ENCODE results near the genes VLDLR, PLPP6 and RCL1.

DNA sequence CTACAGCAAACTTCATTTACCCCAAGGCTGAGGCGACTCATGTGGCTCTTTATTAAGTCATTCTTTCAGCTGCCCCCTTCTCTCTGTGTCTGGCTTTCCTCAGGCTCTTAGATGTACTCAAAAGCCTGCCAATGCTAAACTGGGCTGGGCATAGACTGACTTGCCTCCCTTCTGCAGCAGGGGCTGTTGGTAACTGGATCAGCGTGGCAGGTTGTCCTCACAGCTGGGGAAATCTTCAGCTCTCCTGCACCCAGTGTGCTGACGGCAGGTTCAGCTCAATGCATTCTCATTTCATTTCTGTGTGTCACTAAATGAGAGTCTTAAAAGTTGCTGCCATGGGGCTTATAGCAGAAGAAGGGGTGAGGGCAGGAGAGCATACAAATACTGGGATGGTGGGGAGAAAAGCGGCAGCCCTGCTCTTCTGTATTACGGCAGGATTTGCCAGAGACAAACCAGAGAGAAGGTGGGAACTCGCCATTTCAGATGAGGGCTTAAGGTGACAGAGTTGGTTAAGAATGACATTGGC is 219.6 kb downstream of the SMARCA2 start:
- PRO-cap: no peak
- RAMPAGE, long total RNA, 2 experiments: no peak in any of the 2 experiments

DNA sequence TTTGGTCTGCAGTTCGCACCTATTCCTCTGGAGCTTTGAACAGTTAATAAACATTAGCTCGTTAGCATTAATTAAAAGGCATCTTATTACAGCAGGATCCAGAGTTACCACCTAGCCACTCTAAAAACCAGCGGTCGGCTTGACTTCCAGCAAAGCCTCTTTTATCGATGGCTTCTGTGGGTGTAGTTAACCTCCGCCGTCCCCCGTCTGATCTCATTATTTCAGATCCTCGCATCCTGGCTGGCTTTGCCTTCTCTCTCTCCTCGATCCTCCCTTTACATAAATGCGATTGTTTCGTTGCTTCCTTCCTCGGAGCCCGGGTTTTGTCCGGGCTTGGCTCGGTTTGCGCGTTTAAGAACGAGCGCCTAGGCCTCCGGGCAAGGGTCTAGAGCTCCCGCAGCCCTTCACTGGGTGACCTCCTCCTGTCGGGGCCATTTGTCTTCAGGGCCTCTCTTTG is 225.9 kb downstream of the SMARCA2 start:
- PRO-cap: no peak
- RAMPAGE, long total RNA, 2 experiments: no peak in any of the 2 experiments

GRCh38 chr9:2570492-2571274 is 50.9 kb upstream of the VLDLR start:
- PRO-cap: no peak
- RAMPAGE, long total RNA, 2 experiments: no peak in any of the 2 experiments

GRCh38 chr9:2621039-2622327 is at the start of gene VLDLR:
TSS of gene VLDLR (plus strand) at chr9:2621787.
- PRO-cap: bidirectional peak, plus-strand start at chr9:2621575, minus-strand start at chr9:2621386; bidirectional peak, plus-strand start at chr9:2621803, minus-strand start at chr9:2621696; bidirectional peak, plus-strand start at chr9:2622127, minus-strand start at chr9:2621844
- RAMPAGE, long total RNA, 2 experiments: start-site peak on the plus strand in 1 of 2 experiments, at chr9:2622089-2622256 at its widest, 17 reads per replicate; start-site peak on the minus strand in 2 of 2 experiments, at chr9:2621399-2622410 at its widest, 5 to 11 reads per replicate

DNA sequence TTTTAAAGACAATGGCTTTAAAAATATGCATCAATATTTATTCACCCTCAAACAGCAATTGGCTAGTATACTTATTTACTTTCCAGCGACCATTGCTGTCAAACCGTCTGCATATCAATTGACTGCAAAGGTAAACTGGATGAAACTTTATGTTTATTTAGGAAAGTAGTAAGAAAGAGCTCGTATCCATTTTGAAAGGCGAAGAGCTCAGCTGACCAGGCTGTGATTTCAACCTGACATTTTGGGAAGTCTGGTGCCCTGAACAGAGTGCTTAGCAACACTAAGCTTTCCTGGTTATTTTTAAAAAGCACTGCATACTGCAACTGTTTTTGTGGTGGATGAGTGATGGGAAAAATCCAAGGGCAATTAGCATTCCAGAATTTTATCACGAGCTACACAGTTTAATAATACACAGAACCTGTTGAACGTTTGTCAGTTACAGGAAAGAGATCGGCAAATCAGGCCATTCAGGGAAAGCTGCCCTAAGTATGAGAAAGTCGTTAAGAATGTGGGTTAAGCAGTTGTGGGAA is 26.0 kb downstream of the PUM3 start:
- PRO-cap: unidirectional peak, plus-strand start at position 435 of the sequence
- RAMPAGE, long total RNA, 2 experiments: no peak in any of the 2 experiments

GRCh38 chr9:2996933-2997174 is 153.0 kb upstream of the PUM3 start:
- PRO-cap: no peak
- RAMPAGE, long total RNA, 2 experiments: no peak in any of the 2 experiments

GRCh38 chr9:3477131-3477741 is 48.6 kb downstream of the RFX3 start:
- PRO-cap: no peak
- RAMPAGE, long total RNA, 2 experiments: no peak in any of the 2 experiments

GRCh38 chr9:3526207-3527211 is 708 bp upstream of the RFX3 start:
- PRO-cap: bidirectional peak, plus-strand start at chr9:3526485, minus-strand start at chr9:3526404; bidirectional peak, plus-strand start at chr9:3527053, minus-strand start at chr9:3526911; bidirectional peak, plus-strand start at chr9:3527136, minus-strand start at chr9:3527097
- RAMPAGE, long total RNA, 2 experiments: start-site peak on the plus strand in 2 of 2 experiments, at chr9:3526452-3526535 at its widest, 20 to 55 reads per replicate

DNA sequence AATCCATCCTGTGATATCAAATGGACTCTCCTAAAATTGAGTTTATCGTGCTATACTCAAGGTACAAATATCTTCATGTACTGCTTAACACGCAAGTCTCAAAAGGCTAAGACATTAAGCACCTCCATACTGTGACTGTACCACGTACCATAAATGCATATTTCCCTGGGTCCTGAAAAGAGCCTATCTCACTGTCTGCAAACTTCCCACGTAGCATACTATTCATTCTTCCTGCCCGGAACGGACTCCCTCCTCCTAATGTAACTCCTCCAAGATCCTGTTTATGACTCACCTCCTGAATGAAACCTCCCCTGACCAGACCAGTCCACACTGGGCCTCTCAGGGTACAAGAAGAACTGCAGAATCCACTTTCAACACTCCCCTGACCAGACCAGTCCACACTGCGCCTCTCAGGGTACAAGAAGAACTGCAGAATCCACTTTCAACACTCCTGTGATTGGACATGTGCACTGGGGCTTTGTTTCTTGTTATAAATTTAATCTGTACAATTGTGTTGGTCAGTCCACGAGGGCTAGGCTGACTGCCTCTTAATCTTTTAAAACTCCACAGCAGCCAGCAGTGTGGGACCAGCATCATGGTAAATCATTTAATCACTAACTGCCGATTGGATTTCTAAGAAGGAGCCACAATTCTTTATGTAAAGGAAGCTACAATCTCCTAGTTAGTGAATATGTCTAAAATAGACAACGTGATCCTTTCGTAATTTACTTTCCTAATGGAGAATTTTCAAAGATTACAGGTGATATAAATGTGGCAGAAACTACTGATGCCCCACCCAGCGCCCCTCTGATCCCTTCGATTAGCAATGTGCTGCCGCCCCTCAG is 381.1 kb upstream of the RFX3 start:
- PRO-cap: no peak
- RAMPAGE, long total RNA, 2 experiments: no peak in any of the 2 experiments

DNA sequence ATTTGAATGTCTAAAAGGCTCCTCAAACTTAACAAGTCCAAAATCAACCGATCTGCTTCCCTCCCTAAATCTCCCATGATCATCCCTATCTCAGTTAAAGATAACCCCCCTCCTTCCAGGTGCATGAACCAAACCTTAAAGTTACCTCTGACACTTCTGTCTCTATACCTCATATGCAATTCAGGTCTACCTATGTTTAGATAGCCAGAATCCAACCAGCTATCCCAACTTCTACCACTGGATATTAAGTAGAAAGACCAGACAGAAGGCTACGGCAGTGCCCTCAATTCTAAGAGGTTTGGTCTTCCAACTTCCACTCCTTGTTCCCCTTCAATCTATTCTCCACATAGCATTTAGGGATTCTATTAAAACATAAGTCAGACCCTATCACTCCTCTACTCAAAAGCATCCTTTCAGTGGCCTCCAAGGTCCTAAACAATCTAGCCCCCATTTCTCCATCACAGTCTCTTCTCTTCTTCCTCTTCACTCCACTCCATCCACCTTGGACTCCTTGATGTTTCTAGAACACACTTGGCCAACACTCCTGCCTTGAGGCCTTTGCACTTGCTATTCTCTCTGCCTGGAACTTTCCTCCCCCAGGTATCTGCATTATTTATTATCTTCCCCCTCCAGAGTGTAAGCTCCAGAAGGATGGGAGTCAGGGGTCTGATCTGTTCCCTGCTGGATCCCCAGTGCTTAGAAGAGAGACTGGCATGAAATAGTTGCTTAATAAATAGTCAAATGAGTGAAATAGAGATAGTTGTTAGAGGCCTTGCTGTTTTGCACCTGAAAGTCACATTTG is 195.5 kb downstream of the GLIS3 start:
- PRO-cap: no peak
- RAMPAGE, long total RNA, 2 experiments: start-site peak on the minus strand in 1 of 2 experiments, centred at position 473 of the sequence, 30 reads per replicate

- PRO-cap: no peak
- RAMPAGE, long total RNA, 2 experiments: start-site peak on the minus strand in 1 of 2 experiments, at chr9:4213352-4213939 at its widest, 25 reads per replicate
Observed at GRCh38 chr9:4213202-4213948, 86.5 kb downstream of the GLIS3 start.

DNA sequence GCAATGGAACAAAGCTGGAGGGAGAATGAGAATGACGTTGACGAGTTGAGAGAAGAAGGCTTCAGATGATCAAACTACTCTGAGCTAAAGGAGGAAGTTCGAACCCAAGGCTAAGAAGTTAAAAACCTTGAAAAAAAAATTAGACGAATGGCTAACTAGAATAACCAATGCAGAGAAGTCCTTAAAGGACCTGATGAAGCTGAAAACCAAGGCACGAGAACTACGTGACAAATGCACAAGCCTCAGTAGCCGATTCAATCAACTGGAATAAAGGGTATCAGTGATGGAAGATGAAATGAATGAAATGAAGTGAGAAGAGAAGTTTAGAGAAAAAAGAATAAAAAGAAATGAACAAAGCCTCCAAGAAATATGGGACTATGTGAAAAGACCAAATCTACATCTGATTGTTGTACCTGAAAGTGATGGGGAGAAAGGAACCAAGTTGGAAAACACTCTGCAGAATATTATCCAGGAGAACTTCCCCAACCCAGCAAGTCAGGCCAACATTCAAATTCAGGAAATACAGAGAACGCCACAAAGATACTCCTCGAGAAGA is 42.0 kb downstream of the SLC1A1 start:
- PRO-cap: no peak
- RAMPAGE, long total RNA, 2 experiments: no peak in any of the 2 experiments

- PRO-cap: no peak
- RAMPAGE, long total RNA, 2 experiments: no peak in any of the 2 experiments
Observed at GRCh38 chr9:4549936-4550432, 59.7 kb downstream of the SLC1A1 start.

GRCh38 chr9:4605576-4606067 is 56.5 kb upstream of the PLPP6 start:
- PRO-cap: no peak
- RAMPAGE, long total RNA, 2 experiments: no peak in any of the 2 experiments

- PRO-cap: bidirectional peak, plus-strand start at chr9:4662297, minus-strand start at chr9:4662285; bidirectional peak, plus-strand start at chr9:4662841, minus-strand start at chr9:4662899
- RAMPAGE, long total RNA, 2 experiments: start-site peak on the plus strand in 1 of 2 experiments, at chr9:4662317-4662361 at its widest, 24 reads per replicate
Observed at GRCh38 chr9:4662074-4663103, at the start of gene PLPP6. TSS of gene PLPP6 (plus strand) at chr9:4662294.

- PRO-cap: no peak
- RAMPAGE, long total RNA, 2 experiments: no peak in any of the 2 experiments
Observed at GRCh38 chr9:4666915-4667305, 630 bp upstream of the SPATA6L start.

DNA sequence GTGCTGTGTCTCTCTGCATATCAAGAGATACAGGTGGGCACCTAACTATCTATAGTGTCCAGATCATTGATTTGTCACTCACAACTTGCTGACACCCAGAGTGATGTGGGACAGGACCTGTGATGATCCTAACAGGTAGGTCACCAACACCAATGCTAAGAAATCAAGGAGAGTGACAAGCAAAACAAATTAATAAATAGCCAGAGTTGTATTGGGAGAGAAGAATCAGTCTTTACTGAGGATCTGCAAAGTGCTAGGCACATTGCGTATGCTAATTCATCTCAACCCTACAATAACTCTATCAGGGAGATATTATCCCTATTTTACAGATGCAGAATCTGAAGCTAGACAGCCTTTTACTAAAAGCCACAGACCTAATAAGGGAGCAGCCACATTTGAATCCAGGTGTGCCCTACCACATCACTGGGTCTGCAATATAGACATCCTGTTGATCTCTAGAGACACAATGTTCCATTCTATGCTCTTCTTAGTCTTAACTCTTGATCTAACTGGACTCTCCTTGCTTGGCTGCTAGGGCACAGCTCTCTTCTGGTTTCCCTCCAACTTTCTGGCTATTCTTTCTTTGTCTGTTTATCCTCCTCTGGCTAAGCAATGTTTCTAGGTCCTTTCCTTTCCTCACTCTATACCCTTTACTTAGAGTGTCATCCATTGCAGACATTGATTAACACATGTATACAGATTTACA is 1.3 kb upstream of the SPATA6L start:
- PRO-cap: no peak
- RAMPAGE, long total RNA, 2 experiments: no peak in any of the 2 experiments

DNA sequence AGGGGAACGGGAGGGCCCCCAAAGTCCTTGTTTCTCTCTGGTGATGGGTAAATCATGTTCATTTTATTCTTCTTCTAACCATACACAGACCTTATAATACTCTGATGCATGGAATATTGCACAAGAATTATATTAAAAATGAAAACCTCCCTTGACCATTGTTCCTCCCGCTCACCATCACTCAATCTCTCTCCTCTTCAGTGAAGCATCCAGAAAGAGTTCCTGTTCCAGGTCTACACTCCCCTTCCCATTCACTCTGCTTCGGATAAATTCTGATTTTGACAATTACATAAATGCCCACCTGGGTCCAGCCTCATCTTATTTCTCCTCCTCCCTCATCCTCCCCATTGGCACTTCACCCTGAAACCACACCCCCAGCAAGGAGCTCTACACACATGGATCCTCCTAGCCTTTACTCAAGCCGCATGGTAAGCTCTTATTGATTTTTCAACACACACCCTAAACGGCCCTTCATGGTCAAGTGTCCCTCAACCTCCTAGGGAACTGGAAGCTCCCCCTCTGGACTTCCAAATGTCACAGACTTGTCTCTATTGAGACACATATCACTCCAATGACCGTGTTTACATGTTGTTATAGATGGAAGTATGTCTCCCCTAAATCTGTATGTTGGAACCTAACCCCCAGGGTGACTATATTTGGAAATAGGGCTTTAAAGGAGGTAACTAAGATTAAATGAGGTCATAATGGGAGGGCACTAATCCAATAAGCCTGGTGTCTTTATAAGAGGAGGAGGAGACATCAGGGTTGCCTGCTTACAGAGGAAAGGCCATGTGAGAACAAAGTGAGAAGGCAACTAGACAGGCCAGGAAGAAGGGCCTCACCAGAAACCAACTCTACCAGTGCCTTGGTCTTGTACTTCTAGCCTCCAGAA is 7.3 kb downstream of the AK3 start:
- PRO-cap: no peak
- RAMPAGE, long total RNA, 2 experiments: start-site peak on the minus strand in 1 of 2 experiments, centred at position 576 of the sequence, 16 reads per replicate

GRCh38 chr9:4792842-4793670 is at the start of gene RCL1:
TSS of gene RCL1 (plus strand) at chr9:4792944.
- PRO-cap: bidirectional peak, plus-strand start at chr9:4792949, minus-strand start at chr9:4792673; bidirectional peak, plus-strand start at chr9:4793405, minus-strand start at chr9:4793342
- RAMPAGE, long total RNA, 2 experiments: start-site peak on the plus strand in 2 of 2 experiments, at chr9:4792923-4792996 at its widest, 58 to 139 reads per replicate

DNA sequence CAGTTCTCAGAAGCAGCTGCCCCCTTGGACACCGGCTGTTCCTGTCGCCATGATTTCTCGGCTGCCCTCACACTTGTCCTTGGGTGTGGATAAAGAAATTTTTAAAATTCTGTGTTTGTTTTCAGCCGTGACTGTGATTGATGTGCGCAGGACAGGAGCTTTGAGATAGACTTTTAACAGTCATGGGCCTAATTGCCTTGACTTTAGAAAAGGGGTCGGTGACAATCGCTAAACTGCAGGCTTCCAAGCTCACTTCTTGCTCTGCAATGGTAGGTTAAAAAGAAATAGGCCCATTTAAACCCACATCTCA is 882 bp downstream of the RCL1 start:
- PRO-cap: no peak
- RAMPAGE, long total RNA, 2 experiments: no peak in any of the 2 experiments

Measured in body of pancreas (tissue), 2 donors.